PC-3 (cell line): Measurements from ENCODE around the gene DMRT2.

GRCh38 chr9:272687-273236 is 58.1 kb downstream of the DOCK8 start:
- RAMPAGE, long total RNA = no peak

DNA sequence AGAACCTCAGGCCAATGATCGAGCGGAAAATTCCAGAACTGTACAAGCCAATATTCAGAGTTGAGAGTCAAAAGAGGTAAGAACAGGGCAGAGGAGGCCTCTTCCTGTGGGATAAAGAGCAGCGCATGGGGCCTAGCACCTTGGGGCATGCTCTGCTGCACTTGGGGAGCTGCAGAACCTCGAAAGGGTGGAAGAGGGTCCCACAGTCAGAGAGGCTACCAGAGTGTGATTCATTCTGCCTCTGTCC is 41.0 kb upstream of the KANK1 start:
- RAMPAGE, long total RNA = no peak

DNA sequence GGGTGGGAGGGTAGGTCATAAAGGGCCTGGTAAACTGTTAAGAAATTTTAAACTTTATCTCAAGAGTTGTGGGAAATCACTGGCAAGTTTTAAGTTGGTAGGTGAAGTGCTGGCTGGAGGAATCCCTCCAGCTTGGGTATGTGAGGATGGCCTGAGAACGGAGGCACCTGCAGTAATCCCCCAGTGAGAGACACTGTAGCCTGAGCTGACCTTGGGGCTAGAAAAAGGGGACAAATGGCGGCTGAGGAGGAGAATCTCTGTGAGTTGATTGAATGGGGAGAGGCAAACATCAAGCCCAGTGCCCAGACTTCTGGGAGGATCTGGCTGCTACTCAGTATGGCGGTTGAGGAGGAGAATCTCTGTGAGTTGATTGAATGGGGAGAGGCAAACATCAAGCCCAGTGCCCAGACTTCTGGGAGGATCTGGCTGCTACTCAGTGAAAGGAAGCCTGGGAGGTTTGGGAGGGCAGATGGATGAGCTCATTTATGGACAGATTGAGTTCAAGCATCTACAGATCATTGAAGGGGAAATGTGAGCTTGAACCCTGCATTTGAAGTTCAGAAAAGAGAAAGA is 40.4 kb downstream of the KANK1 start:
- RAMPAGE, long total RNA = no peak

GRCh38 chr9:560474-561103 is 56.1 kb downstream of the KANK1 start:
- RAMPAGE, long total RNA = no peak

DNA sequence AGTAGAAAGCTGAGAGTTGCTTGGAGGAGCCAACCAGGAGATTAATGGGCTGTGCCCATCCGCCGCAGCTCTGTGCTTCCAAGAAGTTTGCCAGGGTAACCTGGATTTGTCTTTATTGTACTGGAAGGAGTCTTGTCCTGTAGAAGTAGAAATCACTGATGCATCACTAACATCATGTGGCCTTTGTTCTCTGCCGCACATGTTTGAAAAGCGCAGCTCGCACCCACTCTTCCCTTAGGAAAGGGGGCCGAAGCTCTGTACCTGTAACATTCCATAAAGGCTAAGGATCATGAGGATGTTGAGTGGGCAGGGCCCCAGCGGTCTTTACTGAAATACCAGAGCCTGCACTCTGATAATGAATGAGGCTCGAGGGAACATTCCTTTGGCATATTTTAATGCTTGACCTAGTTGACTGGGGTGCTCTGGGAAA is 69.5 kb downstream of the KANK1 start:
- RAMPAGE, long total RNA = no peak

DNA sequence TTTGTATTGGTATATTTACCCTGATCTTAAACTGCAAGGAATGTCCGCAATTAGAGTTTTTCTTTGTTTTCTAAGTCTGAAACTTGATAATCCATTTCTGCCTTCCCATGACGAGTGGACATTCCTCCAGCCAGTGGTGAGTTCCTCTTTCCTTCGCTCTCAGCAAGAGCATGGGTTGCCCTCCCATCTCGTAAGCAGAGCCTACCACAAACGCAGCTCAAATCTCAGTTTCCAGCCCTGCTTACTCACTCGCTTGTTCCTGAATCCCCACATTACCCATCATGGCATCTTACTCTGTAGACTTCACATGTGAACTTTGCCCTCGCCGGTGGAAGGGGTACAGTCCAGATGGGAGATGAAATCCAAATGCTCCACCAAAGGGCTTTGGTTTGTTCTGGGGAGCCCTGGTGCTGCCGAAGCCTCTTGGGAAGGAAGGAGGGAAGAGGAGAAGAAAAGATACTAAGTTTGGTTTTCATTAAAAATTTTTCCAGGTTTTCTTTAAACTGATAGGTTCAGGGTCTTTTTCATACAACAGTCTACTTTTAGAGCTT is 117.1 kb downstream of the KANK1 start:
- RAMPAGE, long total RNA = no peak

DNA sequence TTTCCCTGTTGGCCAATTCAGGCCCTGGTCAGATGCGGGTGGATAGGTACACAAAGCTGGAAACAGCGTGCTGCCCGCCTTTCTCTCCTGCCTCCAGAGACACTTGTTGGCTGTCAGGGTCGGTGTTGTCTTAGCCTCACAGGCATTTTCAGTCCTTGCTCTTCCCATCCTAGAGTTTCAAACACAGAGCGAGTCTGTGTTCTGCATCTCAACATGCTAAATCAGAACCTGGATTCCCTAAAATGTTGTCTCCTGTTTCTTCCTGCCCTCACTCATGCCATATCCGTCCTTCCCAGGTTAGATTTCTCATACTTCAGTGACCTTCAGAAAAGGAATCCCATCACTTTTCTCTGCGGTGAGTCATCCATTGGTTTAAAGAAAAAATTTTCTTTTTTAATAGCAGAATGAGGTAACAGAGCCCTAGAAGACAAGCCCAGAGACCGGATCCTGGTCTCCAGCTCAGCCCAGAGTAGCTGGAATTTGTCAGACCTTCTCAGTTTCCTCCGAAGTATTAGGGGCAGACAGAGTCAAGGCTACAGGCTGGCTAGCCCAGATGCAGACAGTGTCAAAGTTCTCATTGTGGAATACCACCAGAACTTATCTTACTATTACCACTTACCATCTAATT is 143.3 kb upstream of the DMRT1 start:
- RAMPAGE, long total RNA = no peak

- RAMPAGE, long total RNA = no peak
Observed at GRCh38 chr9:737928-738931, 103.3 kb upstream of the DMRT1 start.

DNA sequence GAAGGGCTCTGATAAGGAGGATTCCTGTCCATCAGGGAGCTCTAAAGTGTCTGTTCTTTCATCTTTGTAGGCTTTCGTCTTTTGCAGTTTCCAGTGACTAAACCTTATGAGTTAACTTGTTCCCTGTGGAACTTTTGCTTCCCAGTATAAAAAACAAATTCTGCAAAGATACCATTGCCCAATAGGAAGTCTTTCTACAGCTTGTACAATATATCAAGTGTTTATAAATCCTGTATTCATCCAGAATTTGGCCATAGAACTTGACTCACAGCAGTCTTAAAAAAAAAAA is 89.5 kb upstream of the DMRT1 start:
- RAMPAGE, long total RNA = no peak

GRCh38 chr9:1044619-1045176 is 5.5 kb upstream of the DMRT2 start:
- RAMPAGE, long total RNA = no peak

DNA sequence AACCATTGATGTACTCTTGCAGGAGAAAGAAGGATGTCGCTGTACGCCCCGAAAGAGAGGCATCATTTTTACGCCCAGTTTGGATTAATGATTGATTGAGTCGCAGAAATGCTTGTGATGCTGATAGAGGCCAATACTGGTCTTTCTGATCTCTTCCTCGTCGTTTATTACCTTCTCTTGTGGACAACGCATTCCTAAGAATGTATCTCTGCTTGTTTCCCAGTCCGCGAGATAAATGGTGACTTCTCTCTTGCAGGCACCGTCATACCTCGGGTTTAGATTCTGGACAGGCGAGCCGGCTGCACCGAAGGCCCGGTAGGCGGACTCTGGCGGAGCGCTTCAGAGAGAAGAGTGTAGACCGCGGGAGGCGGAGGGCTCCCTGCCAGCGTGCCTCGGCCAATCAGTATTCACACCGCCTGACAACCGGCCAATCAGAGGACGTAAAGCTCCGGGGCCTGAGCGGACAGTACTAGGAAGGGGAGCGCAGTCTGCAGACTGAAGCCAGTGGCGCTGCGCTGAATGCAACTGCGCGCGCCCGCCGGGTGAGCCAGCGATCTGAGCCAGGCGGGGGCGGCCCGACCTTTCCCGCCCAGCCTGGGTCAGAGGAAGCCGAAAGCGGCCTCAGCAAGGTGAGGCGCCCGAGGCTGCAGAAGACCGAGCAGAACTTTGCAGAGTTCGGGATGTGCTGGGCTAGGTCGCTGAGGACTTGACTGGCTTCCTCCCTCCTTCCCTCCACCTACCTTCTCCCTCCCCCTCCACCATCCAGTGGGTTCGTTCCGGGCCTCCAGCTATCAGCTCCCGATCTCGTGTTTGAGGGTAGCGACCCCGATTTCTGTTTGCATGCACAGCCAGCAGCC is at the start of gene DMRT2:
DMRT2 (plus strand) TSS at position 504 of the 857 bp plus-strand sequence.
- RAMPAGE, long total RNA = no peak

- RAMPAGE, long total RNA = no peak
Observed at GRCh38 chr9:2016541-2016662, 1.3 kb downstream of the SMARCA2 start.

DNA sequence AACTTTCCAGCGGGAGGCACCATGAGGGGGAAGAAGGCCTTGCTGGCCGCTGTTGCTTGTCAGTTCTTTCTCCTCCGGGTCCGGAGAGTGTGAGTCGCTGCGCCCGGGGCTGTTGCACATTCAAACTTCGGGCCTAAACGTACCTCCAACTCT is 2.7 kb downstream of the SMARCA2 start:
- RAMPAGE, long total RNA = no peak

- RAMPAGE, long total RNA = no peak
Observed at GRCh38 chr9:2039355-2040029, 24.3 kb downstream of the SMARCA2 start.

DNA sequence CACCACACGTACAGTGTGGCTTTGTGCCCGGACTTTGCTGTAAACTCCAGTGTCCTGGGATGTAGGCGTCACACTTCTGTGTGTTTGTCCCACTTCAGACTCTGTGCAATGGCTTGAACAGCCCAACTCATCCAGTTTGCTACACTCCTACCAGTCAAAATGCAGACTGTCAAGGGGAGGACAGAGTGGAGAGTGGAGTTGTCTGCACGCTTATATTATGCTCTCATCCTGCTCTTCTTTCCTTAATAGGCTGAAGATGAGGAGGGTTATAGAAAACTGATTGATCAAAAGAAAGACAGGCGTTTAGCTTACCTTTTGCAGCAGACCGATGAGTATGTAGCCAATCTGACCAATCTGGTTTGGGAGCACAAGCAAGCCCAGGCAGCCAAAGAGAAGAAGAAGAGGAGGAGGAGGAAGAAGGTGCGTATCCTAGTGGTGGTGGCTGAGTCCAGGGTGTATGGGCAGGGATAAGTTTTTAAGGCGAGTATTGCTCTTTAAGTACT is 45.5 kb downstream of the SMARCA2 start:
- RAMPAGE, long total RNA = no peak

GRCh38 chr9:2115701-2116287 is 100.6 kb downstream of the SMARCA2 start:
- RAMPAGE, long total RNA = no peak

DNA sequence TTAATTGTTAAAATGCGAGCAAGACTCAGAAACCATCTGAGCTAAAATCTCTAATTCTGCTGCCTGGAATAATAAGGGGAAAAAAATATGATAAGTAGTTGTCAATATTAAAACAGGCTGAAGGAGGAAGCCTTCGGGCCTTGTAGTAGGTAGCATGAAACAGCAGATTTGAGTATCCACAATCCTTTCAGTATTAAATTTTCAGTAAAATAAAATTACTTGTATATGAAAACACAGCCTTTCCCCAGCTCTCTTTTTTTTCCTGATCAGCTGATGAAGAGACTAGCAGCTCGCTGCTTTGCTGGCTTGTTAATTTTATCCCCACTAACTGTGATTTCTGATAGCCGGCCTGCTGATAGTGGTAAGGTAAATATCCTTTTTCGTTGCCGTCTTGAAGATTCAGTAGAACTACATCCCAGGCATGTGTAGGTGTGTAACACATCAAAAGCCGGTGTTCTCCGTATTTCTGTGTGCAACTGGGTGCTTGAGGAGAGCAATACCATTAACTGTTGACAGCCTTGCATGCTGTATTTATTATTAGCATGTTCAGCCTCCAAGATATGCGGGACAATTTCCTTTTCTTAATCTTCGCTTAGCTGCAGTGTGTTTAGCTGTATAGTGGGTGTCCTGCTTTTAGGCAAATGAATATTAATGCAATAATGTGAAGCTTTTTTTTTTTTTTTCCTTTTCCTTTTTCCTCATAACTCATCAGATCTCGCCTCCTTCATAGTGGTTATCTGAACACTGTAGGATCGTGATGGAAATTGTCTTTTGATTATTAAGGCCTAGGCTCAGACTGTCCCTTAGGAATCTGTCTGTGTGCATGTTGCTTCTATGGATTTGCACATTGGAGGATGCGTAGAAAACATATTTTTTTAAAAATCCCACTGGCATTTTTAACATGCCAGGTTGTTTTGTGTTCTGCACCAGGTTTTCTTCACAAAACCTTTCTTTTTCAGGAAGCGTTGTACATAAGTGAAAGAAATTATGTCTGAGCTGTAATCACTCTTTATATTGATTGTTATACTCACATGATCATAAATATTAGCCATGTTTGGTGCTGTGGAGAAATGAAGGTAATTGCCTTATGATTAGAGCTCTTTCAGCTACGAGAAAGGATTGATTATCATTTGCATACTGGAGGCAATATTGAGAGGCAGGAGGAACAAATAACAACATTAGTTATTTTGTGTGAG is 144.8 kb downstream of the SMARCA2 start:
- RAMPAGE, long total RNA = no peak

DNA sequence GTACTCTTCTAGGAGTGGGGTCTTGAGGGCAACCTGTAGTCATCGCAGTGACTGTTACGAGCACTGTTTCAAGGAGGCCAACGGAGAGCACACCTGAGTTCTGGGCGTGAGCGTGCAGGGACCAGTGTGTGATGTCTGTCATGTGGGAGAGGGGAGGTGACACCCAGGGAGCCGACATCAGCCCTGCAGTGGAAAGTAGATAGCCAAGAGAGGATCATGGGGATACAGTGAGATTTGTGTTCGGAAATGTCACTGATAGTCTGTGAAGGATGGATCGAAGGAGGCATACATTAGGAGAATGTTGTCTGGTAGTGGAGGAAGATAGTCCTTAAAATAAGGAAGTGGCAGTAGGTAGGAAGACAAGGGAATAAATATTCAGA is 157.5 kb downstream of the SMARCA2 start:
- RAMPAGE, long total RNA = no peak

DNA sequence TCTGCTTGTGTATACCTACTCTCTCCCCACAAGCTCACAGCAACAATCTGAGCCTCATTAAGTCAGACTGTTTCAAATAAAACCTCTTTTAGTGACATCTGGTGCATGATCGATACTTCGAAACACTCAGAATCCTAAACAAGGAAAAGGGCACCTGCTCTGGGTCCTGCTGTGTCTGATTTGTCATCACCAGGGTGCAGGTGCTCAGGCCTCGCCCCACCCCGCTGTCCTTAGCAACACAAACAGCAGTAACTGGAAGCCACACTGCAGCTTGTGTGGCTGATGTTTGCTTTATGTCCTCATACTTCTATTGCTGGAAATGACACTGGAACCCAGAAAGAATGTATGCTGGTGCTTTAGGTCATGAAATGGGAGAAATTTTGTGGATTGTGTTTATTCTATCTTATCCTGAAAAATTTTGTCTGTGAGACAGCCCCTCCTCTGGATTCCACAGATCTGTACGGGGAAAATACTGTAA is 284.0 kb downstream of the SMARCA2 start:
- RAMPAGE, long total RNA = no peak

GRCh38 chr9:2640985-2641557 is 19.5 kb downstream of the VLDLR start:
- RAMPAGE, long total RNA = no peak